Hematopoietic multipotent progenitor cell (in vitro differentiated cells): ENCODE measurements around a stretch of chr4.

GRCh38 chr4:88758271-88758623, 60.6 kb upstream of the NAP1L5 start:
- CAGE, long polyA plus RNA, result no peak

DNA sequence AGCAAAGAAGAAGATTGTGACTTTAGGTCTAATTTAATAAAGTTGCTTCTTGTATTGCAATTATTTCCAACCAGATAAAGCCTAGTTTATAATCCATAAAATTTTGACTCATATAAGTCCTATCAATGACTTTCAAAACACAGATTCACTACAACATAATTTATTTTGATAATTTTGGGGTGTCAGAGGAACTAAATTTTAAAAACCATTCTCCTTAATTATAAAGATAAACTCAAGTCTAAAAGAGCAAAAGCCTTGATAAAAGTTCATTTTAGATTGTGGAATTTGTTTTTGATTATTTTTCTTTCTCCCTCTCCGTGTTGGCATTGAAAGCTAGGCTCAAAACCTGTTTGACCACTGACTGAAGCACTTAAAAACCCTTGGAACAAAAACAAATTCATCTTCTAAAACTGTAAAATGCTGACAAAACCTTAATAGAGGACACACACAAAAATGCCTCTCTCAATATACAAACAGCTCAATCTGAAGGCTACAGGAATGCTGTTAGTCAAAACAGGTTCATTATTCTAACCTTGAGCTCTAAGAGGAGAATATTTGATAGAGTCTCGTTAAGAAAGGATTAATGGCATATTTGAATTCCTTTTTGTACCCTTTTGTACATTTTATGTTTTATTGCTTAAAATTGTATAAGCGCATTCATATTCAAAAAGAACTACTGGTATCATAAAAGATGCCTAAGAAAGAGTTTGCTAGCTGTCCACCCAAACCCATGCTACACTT, 74.2 kb upstream of the NAP1L5 start:
- CAGE, long polyA plus RNA, result no peak

DNA sequence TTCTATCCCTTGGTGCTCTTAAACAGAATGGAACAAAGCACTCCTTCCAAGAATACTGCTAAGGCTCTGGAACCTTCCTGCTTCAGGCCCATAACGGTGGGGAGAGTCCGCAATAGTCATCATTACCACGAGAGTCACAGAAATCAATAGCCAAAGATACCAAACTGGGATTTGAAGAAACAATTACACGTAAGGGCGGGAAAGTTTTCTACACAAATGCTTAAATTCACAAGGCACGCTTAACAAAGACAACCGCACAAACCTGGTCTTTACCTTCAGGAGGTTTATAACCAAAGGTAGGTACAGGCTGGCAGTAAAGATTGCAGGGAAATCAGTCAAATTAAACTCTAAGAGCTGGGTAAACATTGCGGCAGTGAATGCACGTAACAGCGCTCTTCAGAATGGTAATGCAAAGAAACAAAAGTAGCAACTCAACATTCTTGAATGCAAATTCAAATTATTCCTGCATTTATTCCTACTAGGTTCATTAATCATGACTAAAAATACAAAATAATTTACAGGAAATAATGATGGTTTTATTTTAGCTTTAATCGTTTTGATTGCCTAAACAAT, 123.4 kb upstream of the NAP1L5 start:
- CAGE, long polyA plus RNA, result no peak

GRCh38 chr4:88960444-88960907, 96.5 kb downstream of the FAM13A start:
- CAGE, long polyA plus RNA, result no peak

GRCh38 chr4:89109896-89110155, 1.5 kb upstream of the TIGD2 start:
- CAGE, long polyA plus RNA, result no peak

- CAGE, long polyA plus RNA, result no peak
These were observed 58.9 kb downstream of the GPRIN3 start for GRCh38 chr4:89248498-89249365.

GRCh38 chr4:89298698-89299924, 8.5 kb downstream of the GPRIN3 start:
- CAGE, long polyA plus RNA, result no peak

DNA sequence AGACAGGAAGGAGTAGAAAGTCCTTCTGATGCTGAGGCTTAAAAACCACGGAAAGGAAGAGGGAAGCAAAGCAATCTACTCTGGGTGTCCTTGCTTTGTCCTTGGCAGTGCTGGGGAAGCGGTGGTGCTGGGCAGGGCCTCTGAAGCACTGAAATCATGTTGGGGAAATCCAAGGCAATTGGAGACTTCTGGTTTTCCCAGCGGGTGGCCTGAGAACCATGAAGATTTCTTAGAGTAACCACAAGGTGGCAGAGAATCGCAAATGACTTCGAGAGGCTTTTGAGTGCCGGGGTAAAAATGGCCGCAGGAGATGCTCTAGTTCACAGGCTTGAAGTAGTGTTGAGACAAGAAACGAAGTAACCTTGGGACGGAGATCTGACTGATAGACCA, 130.5 kb upstream of the GPRIN3 start:
- CAGE, long polyA plus RNA, result no peak

DNA sequence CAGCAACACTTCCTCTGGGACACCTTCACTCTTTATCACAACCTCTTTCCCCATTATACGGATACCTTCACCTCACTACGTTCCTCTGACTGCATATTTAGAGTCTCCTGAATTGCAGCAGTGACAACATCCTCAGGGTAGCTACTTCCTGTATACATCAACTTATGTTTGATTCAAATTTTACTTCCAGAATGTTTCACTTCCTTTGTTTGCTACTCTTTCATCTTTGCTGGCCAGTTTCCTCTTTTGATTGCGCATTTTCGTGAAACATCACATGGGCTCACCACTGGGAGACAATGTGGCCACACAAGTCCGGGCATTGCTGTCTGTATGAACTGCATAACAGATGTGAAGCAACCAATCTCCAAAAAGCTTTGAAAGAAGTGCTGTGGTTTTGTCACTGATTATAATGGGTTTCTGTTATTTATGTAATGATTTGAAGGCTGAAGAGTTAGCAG, 7.5 kb downstream of the SNCA start:
- CAGE, long polyA plus RNA, result no peak

- CAGE, long polyA plus RNA, result no peak
These were observed 1.2 kb upstream of the SNCA start for GRCh38 chr4:89838051-89838607.

DNA sequence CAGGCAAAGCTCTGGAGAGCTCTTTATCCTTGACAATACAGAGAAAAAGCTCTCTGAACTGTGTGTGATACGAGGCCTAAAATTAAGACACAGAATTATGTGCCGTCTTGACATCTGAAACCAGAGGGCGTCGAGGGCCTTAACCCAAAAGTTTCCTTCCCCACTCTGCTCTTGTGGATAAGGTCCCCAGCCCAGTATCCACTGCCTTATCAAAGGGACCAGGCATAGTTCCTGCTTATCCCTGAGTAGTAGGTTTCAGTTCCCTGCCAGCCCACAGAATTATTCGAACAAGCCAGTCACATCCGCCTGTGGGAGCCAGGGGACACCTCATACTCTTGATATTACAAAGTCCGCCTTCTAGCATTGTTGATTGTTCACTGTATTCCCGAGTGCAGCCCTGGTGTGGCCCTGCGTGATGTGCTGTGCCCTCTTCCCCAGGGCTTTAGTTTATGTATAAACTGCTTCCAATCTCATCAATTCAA, 5.4 kb upstream of the MMRN1 start:
- CAGE, long polyA plus RNA, result no peak

- CAGE, long polyA plus RNA, result no peak
These were observed 3.1 kb downstream of the MMRN1 start for GRCh38 chr4:89897727-89898239.

DNA sequence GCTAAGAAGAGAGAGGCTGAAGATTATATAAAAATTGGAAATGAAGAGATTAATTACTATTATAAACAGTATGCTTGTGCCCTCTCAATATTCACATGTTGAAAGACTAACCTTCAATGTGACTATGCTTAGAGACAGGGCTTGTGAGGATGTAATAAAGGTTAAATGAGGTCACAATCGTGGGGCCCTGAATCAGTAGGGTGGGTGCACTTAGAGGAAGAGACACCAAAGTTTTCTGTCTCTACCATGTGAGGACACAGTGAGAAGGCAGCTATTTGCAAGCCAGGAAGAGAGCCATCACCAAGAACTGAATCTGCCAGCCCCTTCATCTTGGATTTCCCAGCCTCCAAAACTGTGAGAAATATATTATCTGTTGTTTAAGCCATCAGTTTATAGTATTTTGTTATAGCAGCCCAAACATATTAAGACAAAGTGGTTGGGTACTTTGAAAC, 522.1 kb downstream of the CCSER1 start:
- CAGE, long polyA plus RNA, result no peak

DNA sequence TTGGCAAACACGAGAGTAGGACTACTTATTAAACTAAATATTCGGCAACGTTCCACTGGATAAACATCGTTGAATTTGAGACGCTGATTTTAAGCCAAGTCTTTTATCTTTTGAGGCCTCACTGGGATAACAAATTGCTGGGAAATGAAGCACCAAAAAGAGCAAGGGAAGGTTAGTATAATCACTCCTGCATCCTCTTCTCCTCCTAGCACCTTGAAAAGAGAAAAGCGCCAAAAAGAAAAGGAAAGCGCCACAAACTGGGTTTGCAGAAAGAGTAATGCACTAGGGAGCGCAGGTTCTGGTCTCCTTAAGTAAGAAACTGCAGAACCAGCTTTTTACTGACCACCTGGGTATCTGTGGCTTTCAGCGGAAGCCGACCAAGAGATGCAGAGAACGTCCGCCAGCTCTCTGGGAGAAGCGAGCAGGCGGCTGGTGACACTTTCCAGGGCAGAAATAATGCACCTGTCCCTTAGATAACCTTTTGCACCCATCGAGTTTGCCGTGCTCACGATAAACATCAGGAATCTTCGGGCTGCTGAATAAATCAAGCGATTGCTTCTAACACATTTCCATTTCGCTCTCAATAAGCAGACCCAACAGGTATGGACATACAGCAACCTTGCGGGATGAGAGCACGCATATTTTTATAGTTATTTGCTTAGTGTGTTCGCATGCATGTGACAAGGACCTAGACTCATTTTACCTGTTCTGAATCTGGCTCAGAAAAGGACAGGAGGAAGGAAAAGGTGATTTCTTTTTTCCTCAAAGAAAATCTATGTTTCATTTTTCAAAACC, 3.5 kb downstream of the ATOH1 start:
- CAGE, long polyA plus RNA, result no peak

DNA sequence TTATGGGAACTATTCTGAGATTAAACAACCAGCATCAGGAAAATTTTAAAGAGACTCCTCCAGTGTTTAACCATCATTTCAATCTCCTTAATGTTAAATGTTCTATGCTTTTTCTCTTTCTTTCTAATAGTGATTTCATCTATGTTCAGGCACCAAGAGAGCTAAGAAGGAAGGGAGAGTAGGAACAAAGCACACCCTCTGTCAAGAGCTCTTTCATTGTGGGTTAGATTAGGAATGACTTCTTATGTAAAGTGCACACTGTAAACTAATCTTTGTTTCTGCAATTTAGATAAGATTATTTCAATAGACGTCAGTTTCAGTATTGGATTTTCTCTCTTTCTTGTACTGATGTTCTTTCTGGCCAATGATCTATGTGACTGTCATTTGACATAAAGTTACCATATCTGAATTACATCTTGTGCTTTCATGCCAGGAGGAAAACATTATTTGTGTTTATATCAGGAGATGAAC, 48.1 kb downstream of the ATOH1 start:
- CAGE, long polyA plus RNA, result no peak

GRCh38 chr4:94147953-94148455, 59.7 kb upstream of the SMARCAD1 start:
- CAGE, long polyA plus RNA, result no peak

- CAGE, long polyA plus RNA, result no peak
These were observed 29.2 kb downstream of the SMARCAD1 start for GRCh38 chr4:94236759-94237414.

DNA sequence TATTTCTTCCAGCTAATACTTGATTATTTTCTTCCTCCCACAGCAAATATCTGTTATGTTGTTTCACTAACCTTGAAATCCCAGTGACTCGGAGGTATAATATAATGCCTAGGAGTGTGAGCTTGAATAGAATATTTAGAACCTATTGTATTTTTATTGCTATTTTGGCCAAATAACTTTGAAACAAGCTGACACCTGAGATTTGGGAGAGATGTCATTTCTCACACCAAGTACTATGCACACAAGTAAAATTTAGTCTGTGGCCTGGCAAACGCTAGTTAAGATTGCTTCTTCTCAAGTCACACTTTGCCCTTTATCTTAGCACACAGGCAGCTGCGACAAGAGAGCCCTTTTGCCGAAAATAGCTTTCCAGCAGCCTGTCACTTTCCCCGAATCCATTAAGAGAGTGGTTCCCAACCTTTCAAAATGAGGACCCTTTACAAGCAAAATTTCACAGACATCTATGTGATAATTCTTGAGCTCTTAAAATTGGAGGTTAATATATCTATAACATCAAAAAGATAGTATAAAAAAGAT, 44.7 kb upstream of the PDLIM5 start:
- CAGE, long polyA plus RNA, result no peak

DNA sequence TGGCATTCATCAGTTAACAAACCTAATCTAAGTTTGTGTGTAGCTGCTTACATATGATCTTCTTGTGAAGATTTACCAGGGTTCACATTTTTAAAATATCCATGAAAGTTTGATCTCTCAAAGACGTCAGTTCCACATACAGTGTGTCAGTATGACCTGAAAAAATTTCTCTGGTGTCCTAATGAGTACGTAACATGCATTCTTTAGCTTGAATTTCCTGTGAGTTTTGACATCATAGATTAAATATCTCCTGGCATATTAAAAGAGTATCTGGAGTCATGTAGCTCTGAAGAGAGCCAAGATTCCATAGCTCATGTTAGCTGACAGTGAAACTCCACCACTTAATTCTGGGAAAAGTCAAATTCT, 43.9 kb upstream of the PDLIM5 start:
- CAGE, long polyA plus RNA, result no peak

DNA sequence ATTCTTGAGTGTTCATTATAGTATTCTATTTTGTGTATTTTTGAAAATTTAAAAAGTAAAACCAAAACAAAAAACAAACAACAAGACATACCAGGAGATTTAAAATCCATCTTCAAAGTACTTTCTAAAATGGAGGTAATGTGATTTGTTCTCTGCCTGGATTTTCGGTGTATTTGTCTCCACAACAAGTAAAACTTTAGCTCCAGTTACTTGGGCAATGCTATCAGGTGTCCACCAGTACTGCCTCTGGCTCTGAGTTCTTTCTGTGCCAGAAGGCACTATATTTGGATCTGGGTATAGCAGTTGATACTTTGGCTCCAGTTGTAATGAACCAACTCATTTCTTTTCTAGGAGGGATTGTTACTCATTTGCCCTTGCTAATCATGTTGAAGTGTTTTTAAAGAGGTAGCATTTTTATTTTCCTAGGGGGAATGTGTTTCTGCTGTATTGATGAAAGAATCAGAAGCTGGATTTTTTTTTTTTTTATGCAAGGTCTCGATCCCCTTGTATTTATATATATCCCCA, 9.5 kb upstream of the PDLIM5 start:
- CAGE, long polyA plus RNA, result no peak